Right common carotid artery plus branches (tissue), 1 donor: ENCODE data around the gene SERTAD1.

GRCh38 chr19:40420376-40421619, 5.0 kb downstream of the SERTAD1 start:
- PRO-cap: unidirectional peak, plus-strand start at chr19:40420871; bidirectional peak, plus-strand start at chr19:40421132, minus-strand start at chr19:40420987; bidirectional peak, plus-strand start at chr19:40421434, minus-strand start at chr19:40421271

DNA sequence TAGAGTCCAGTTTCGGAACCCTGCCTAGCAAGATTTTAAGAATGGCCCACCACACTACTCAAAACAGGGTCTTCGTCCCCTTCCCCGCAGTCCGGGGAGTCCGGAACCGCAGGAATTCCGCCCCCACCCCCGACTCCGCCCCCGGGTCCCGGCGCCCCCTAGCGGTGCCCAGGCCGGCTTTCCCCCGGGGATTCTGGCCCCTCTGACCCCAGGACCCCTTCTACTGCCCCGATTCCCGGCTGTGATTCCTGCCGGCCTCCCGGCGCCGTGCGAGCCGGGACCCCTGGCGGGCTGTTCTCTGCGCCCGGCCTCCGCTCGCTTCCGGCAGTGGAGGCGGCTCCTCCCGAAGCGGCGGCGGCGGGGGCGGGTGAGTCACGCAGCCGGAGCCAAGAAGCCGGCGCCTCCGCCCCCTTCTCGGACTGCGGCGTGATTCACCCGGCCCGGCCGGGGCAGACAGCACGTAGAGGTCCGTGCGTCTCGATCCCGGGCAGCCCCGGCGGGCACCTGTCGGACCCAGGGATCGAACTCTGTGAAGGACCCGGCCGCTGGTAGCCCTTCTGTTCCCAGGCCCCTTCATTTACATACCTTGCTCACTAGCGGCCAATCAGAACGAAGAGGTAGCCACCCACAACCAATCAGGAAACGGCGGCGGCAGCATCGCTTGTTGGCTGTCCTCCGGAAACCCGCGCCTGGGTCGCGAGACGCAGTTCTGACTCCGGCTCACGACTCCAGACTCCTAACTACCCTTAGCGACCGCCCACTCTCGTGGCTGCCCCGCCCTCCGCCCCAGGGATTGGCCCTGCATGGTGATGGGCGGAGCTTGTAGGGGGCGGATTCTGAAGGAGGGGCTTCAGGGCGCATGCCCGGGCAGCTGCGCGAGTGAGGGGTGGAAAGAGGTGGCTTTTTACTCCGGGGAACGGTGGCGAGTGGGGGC, at the start of gene SERTAD1:
SERTAD1 (minus strand) TSS at position 711 of the 934 bp plus-strand sequence.
- PRO-cap: bidirectional peak, plus-strand start at position 429 of the sequence, minus-strand start at position 300 of the sequence; bidirectional peak, plus-strand start at position 870 of the sequence, minus-strand start at position 711 of the sequence

DNA sequence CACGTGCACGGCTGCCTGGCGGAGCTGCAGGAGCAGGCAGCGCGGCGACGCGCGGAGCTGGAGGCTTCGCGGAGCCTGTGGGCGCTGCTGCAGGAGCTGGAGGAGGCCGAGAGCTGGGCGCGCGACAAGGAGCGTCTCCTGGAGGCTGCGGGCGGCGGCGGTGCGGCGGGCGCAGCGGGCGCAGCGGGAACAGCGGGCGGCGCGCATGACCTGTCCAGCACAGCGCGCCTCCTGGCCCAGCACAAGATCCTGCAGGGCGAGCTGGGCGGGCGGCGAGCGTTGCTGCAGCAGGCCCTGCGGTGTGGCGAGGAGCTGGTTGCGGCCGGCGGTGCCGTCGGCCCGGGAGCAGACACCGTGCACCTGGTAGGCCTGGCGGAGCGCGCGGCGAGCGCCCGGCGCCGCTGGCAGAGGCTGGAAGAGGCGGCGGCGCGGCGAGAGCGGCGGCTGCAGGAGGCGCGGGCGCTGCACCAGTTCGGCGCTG, 45.9 kb downstream of the SPTBN4 start:
- PRO-cap: no peak

- PRO-cap: unidirectional peak, plus-strand start at chr19:40567661
Observed at GRCh38 chr19:40567459-40567798, 9.2 kb upstream of the SHKBP1 start.

DNA sequence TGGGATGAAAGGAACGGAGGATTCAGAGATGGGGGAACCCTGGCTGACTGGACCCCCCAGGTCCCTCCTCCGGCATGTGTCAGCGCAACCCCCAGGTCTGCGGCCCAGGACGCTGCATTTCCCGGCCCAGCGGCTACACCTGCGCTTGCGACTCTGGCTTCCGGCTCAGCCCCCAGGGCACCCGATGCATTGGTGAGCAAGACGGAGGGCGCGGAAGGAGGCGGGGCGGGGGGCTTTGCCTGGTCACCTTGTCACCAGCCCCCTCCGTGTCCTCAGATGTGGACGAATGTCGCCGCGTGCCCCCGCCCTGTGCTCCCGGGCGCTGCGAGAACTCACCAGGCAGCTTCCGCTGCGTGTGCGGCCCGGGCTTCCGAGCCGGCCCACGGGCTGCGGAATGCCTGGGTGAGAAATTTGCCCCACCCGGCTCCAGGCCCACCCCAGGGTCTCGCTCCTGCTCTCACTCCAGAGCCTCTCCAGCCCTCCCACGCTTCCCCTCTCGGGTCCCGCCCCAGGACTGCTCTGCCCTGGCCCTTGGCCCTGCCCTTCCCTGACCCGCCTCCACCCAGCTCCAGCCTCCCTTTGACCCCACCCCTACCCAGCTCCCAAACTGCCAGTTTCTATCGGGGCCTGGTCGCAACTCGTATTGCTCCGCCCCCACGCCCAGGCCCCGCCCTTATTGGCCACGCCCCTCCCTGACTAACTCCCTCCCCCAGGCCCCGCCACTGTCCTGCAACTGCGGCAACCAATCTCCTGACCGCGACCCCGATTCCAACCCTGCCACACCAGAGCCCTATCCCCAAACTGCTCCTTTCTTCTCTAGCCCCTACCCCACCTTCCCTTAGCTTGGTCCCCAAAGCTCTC, 8.5 kb downstream of the LTBP4 start:
- PRO-cap: bidirectional peak, plus-strand start at position 699 of the sequence, minus-strand start at position 495 of the sequence

DNA sequence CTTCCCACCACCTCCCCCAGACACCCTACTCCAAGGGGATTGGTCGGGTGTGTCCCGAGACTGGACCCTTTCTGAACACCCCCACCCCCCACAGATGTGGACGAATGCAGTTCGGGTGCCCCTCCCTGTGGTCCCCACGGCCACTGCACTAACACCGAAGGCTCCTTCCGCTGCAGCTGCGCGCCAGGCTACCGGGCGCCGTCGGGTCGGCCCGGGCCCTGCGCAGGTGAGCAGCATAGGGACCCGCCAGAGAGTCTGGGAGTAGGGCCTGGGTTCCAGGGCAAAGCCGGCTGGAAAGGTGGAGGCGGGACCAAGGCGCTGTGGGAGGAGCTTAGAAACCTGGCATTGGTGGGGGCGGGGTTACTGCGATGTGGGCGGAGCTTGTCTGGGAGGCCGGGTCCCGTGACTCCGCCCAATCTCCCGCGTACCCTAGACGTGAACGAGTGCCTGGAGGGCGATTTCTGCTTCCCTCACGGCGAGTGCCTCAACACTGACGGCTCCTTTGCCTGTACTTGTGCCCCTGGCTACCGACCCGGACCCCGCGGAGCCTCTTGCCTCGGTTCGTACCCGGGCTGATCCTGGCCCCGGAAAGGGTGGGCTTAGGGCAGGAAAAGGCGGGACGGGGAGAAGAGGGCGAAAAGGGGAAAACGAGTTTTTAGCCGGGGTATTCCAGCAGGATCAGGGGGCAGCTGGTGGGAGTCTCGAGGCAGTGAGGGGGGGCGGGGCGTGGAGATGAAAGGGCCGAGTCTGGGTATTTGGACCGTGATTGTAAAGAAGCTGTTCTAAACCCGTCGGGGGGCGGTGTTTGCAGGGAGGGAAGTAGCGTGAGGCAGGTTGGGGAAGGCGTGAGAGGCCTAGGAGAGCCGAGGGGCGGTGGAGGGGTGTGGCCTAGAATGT, 12.1 kb downstream of the LTBP4 start:
- PRO-cap: unidirectional peak, plus-strand start at position 432 of the sequence; bidirectional peak, plus-strand start at position 617 of the sequence, minus-strand start at position 592 of the sequence

- PRO-cap: no peak
Observed at GRCh38 chr19:40831670-40832288, 18.5 kb downstream of the CYP2A6 start.

DNA sequence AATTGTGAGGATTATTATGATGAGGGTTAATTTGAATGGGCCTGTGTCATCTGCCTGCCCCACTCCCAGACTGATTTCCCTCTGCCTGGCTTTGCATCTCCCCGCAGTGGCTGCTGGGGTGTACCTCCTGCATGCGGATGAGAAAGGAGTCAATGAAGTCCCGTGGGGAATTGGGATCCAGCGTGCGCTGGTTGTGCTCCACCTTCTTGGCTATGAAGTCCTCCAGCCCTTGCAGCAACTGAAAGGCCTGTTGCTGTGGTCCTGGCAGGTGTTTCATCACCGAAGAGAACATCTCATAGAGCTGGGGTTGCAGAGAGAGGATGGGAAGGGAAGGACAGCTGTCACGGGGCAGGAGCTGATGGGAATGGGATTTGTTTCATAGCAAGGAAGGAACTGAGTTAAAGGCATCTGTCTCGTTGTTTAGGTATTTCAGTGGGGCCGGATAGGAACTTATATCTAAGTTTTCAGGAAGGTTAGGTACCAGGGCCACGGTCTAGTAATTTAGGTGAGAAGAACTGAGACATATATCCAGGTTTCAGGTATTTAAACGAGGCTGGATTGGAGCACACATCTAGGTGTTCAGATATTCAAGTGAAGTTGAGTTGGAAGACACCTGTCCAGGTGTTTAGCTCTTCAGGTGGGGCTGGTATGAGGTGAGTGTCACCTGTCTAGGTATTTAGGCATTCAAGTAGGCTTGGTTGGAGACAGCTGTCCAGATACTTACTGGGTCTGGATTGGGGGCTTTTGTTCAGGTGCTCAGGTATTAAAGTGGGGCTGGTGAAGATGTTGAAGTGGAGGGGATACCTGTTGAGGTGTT, 3.3 kb downstream of the CYP2A6 start:
- PRO-cap: no peak

DNA sequence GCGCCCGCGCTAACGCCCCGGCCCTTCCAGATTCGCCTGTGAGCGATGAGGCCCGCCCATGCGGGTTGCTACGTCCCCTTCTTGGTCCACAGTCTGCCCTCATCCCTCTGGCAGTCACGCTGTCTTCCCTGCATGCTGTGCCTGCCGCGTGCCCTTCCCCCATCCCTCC, 13.7 kb downstream of the CYP2F1 start:
- PRO-cap: no peak

DNA sequence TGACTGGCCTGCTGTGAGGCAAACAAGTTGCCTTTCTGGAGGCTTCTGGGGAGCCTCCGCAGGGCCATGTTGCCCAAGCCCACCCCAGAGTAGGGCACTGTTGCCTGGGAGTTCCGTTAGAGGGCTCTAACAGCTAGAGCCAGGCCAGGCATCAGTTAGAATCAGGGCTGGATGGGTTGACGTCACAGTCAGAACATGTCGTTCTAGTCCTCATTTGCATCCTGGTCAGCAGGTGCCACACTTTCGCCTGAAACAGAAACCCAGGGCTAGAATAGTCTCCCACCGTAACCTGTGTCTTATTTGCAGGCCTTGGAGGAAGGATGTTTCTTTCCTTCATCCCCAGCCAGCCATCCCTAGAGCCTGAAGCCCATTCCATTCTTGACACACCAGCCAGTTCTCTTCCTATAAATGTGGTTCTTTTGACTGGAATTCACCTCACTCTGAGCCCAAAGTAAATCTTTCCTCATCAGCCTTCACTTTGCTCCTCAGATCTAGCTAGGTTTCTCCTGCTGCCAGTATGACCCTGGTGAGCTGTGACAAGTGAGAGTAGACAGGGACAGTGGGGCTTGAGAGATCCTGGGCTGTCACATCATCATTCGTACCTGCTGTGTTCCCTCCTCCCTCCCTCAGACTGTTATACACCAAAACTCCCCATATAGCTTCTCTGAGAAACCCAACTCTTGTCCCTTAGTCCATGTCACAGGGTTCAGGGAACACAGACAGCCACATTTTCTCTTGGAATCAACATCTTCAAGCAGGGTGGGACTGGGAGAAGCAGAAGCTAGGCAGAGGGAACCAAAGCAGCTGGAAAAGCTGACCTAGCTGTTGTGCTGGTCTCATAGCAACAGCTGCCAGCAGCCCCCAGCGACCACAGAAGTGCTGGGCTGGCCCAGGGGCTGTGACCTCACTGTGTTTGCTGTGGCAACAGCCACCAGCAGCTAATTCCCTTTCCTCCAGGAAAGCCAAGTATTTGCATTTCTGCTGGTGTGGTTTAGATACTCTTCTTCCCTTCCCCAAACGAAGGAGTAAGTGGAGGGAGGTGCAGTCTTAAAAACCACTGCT, 12.1 kb upstream of the CCDC97 start:
- PRO-cap: bidirectional peak, plus-strand start at position 1,016 of the sequence, minus-strand start at position 815 of the sequence

DNA sequence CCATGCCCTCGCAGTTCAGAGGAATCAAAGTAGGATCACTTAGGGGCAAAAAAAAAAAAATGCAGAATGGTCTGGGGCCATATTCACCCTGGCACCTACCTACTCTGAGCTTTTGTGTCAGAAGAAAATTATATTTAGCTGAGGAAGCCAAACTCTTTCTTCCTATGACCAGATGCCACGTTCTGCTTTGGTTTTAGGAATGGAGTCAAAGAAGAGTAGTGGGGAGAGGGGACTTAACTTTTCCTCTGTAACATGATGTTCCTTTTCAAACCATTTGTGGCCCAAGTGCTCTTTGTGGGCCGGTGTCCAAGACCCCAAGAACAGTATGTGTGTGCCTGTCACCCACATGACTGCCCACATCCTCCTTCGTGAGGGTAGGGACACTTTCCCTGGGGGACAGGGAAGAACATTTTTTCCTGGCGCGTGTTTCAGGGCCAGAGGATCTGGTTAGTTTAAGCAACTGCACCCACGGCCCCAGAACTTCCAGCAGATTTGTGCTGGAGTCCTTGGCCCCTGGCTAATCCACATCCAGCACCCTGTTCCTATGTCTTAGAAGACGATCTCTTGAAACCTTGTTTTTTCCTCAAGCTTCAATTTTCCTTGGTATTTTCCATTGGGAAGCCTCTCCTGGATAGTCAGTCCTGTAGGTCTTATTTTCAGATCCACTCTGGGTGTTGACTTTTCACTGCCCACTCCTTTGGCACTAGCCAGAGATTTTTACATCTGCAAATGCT, 10.9 kb upstream of the CCDC97 start:
- PRO-cap: bidirectional peak, plus-strand start at position 437 of the sequence, minus-strand start at position 106 of the sequence

- PRO-cap: unidirectional peak, plus-strand start at chr19:41325050; bidirectional peak, plus-strand start at chr19:41325621, minus-strand start at chr19:41325463
Observed at GRCh38 chr19:41324661-41325868, 15.1 kb downstream of the CCDC97 start.

GRCh38 chr19:41338609-41339088, 15.1 kb downstream of the TGFB1 start:
- PRO-cap: no peak

GRCh38 chr19:41352313-41352652, 1.4 kb downstream of the TGFB1 start:
- PRO-cap: no peak

DNA sequence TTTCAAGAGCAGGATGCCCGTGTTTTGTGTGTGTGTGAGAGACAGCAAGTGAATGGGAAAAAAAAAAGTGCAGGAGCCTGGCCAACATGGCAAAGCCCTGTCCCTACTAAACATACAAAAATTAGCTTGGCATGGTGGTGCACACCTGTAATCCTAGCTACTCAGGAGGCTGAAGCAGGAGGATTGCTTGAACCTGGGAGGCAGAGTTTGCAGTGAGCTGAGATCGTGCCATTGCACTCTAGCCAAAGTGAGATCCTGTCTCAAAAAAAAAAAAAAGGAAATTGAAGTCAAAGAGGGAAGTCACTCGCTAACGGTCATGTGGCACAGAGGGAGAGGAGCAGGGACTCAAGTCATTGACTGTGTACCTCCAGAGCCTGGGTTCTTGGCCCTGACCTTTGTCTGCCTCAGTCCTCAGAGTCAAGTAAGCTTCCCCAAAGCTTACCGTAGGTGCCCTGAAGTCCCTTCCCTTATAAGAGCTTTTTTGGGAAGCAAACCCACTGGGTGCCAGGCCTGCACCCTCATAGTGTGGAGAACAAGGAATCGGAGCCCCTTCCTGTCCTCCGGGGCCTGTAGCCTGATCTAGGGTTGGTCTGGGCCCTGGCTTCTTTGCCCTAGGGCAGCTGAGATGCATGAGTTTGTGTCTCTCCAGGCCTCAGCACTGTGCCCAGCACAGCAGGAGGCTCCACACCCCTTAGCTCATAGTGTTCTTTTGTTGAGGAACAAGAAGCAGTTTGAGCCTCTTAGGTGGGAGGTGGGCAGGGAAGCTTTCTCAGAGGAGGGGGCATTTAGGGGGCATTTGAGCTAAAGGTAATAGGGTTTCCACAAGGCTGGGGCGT, 6.6 kb downstream of the B3GNT8 start:
- PRO-cap: no peak

DNA sequence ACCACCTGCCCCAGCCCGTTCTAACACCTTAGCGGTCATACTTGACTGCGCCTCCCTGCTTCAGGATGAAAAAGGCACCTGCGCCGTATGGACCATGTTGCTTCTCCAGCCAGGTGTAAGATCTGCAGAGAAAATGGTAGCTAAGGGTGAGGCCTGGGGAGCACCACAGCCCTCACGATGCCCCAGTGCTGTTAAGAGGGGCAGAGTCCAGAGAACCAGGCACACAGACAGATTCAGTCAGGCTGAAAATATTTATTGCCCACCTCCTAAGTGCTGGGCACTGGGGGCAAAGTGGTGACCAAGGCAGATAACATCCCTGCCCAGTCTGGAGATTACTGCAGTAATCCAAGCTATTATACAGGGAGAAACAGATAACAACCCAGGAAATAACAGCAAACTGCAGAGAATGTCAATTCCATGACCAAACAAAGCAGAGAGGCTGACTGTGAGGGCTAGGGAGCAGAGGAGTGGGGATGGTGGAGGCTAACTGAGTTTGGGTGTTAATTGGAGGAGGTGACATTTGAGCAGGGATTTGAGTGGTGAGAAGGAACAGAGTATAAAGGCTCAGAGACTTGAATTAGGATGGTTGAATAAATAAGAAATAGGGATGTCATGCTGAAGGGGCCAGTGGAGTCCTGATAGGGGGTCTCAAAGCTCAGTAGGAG, 3.2 kb downstream of the DMAC2 start:
- PRO-cap: no peak

DNA sequence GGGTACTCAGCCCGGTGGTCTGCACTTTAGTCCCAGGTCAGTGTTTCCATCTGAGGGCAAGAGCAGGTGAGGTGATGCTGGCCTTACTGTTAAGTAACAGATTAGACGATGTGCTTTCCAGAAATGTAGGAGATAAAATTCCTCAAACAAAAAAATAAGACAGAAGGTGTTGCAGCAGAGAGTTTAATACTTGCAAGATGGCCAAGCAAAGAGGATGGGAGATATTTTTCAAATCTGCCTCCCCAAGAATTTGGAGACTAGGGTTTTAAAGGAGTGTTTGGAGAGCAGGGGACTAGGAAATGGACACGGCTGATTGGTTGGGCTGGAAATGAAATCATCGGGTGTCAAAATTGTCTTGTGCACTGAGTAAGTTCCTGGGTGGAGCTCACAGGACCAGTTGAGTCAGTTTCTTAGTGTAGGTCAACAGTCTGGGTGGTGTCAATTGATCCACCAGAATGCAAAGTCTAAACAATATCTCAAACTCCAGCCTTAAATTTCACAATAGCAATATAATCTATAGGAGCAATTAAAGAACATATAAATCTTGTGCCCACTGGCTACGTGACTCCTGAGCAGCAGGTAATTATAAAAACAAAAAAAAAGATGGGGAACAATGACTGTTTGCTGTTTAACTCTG, 22.9 kb upstream of the CEACAM4 start:
- PRO-cap: no peak

- PRO-cap: no peak
Observed at GRCh38 chr19:41670541-41671186, 17.4 kb downstream of the CEACAM7 start.

GRCh38 chr19:41776710-41777151, 19.7 kb upstream of the CEACAM3 start:
- PRO-cap: no peak

GRCh38 chr19:41810814-41811585, 14.6 kb downstream of the CEACAM3 start:
- PRO-cap: no peak